Occipital lobe (tissue), 2 donors: Measurements from ENCODE around the genes ZNF786, ZNF777 and REPIN1.

- RAMPAGE, long total RNA = no peak
Observed at GRCh38 chr7:147833657-147833856, 757.0 kb upstream of the C7orf33 start.

DNA sequence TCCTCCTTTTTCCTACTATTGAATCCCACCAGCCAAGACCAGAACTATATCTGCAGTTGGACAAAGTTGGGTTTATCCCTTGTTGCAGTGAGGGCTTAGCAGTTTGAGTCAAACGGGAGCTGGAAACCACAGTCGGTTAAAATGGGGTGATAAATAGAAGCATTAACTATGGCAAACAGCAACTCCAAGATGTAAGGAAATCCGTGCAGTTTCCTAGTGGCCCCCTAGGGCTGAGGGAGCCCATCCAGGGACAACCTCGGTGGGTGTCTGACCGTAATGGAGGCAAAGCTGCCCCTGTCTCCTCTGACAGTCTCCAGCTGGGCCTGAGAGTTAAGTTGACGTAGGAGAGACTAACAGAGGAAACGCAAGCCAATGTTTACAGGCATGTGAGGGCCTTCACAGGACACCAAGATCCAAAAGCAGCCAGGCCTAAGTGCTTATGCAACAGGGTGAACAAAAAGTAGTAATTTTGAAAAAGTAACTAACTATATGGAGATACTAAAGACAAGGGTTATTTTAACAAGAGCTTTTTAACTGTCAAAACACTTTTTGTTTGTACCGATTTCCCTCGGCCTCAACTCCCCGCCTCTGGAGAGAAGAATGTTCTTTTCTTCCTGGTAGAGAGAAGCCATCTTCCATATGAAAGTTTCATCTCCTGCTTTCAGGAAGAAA, 330.0 kb upstream of the C7orf33 start:
- RAMPAGE, long total RNA = no peak

GRCh38 chr7:149090108-149090971, at the start of gene ZNF786:
Gene ZNF786, minus strand, starts transcription at chr7:149090718.
- RAMPAGE, long total RNA = start-site peak on the plus strand at chr7:149090857-149090900, 19 and 20 reads in 2 replicates

DNA sequence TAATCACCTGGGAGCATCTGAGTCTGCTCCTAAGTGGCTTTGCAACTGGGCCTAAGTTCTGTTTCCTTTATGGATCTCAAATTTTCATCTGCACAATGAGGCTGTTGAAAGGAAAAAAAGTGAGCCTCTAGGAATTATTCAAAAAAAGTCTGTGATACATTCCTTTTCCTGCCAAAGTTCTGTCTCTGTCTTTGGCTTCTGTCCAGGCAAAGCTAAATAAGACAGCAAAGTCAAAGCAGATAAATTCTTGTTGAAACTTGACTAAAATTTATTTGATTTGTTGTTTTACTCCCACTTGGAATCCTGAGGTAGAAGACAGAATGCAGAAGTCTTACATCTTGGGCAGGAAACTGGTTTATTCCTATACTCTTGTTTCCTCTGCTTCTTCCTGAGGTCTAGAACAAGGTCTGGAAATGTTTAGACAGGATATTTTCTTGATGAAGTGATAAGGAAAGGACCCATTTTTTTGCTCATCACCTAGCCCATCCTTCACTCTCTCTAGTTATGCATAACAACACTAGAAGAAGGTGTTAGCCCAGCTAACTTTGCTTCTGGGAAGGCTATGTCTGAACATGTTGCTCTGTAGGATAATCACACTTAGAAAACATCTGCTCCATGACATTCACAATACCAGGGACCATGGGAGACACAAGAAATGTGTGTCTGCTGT, 14.2 kb upstream of the ZNF282 start:
- RAMPAGE, long total RNA = no peak

DNA sequence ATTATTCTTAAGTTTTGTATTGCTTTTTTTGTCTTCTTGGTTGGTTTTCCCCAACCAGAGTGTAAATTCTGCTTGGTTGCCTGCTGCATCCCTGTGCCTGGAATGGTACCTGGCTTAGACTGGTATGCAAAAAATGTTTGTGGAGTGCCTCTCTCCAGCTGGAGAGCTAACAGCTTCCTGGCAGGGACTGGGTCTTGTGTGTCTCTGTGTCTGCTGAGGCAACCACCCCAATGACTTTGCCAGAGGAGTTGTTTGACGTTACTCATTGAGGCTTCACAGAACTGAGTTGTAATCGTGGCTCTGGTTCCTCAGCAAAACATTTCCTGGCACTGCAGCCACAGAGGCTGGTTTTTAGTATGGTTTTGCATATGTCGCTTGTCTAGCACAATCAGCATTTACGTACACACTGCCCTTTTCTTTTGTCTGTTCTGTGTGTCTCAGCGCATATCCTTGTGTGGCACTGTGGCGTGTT, 7.4 kb downstream of the ZNF282 start:
- RAMPAGE, long total RNA = no peak

DNA sequence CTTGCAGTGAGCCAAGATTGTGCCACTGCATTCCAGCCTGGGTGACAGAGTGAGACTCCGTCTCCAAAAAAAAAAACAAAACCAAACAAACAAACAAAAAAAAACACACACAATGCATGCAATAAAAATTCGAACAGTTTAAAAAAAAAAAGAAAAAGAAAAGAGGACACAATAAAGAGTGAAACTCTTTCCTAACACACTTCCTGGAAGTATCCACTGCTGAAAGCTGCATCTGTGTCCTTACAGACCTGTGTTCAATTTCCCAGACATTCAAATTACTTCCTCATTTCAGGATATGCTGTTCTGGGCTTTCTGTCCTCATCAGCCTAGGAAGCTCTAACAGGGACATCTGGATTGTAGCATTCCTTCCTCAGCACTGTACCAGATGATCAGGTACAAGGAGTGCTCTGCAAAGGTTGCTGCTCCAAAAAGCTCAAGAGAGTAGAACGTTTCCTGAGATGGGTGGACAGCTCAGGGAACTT, 10.8 kb upstream of the ZNF212 start:
- RAMPAGE, long total RNA = no peak

GRCh38 chr7:149310056-149310282, 48.0 kb downstream of the ZNF783 start:
- RAMPAGE, long total RNA = no peak

GRCh38 chr7:149460491-149461265, at the start of gene ZNF777:
Gene ZNF777, minus strand, starts transcription at chr7:149461062.
- RAMPAGE, long total RNA = no peak

DNA sequence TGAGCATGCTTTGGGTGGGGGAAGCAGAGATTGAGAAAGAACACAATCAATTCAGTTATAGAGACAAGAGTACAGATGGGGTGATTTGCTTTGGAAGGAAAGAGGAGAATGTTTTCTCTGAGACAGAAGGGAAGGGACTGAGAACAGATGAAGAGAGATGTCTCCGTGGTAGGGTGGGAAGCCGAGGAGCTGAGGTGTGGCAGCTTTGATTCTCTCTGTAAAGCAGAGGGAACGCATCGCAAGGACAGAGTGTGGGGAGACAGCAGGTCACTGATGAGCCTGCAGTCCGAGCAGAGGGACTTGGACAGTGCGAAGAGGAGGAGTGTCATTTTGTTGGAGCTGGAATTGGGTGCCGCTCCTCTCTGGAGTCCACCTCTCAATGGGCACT, 63.9 kb upstream of the ZNF746 start:
- RAMPAGE, long total RNA = no peak

GRCh38 chr7:149605956-149607020, 108.5 kb upstream of the KRBA1 start:
- RAMPAGE, long total RNA = no peak

- RAMPAGE, long total RNA = no peak
Observed at GRCh38 chr7:149624421-149625301, 90.1 kb upstream of the KRBA1 start.

DNA sequence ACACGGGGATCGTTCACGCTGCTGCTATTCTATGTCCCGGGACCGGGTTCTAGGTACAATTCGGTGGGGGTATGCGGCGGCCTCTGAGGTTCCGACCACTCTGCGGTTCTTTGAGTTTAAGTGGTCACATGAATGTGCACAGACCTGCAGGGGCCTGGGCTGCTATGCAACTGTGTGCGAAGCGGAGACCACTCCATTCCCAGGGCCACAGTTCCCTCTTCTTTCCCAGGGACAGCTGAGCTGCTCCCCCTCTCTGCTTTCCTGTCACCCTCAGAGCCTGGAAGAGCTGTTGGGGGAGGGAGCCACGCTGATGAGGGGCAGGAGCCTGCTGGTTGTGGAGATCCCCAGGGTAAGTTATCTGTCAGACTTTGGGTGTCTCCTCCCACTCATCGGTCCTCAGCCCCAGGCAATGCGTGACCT, 5.0 kb downstream of the KRBA1 start:
- RAMPAGE, long total RNA = no peak

- RAMPAGE, long total RNA = no peak
Observed at GRCh38 chr7:149774816-149775171, 1.4 kb upstream of the ZNF467 start.

GRCh38 chr7:149775985-149776970, 2.9 kb upstream of the ZNF467 start:
- RAMPAGE, long total RNA = no peak

DNA sequence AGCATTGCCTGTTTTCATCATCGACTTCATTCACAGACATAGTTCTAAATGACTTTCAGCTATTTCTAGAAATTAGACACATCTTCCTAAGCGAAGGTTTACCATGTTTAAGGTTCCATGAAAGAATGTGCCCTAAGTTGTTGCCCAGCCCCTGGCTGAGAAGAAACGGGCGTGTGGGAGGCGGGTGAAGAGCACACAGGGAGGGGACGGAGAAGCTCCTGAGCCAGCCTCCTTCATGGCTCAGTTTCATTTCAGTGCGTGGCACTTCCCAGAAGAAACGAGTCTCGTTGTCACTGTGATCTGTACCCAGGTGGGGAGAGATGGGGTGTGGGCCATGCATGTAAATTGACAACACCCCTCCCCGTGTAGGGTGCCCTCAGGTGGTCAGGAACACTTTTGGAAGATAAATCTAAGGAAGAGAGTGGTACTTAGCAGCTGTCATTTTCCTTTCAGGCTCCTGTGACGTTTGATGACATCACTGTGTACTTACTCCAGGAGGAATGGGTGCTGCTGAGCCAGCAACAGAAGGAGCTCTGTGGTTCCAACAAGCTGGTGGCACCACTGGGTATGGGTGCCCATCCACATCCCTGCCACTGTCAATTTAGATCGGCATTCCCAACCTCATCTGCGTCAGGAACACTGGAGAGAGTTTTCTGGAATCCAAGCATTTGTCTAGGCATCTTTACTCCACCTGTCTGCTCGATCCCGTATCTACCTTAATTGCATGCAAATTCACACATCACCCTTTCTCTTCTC, 6.2 kb downstream of the ZNF862 start:
- RAMPAGE, long total RNA = no peak

DNA sequence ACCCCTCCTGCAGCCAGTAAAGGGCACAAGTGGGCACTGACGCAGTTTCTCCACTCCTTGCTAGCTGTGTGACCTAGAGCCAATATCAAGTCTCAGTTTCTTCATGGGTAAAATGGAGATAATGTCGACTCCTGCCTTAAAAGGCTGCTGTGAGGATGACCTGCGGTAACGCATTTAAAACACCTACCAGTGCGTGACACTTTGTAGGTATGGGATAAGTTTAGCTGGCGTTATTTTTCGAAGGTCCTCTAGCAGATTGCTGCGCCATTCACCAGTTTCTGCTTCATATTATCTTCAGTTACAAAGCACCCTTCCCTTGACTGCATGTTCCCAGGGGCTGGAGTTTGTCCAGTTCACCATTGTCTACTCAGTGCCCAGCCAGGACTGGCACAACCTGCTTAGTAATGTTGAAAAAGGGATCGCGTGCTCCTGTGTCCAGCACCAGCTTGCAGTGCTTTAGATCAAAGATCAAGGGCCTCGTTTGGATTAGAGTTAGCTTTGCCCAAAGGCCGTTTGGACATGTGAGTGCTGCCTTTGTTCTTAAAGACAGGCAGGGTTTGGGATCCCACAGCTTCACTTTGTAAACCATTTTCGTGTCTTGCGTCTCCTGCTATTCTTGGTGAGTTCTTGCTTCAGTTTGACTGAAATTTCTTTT, 773 bp downstream of the ATP6V0E2 start:
- RAMPAGE, long total RNA = no peak

GRCh38 chr7:150234834-150235345, 88.3 kb upstream of the LRRC61 start:
- RAMPAGE, long total RNA = no peak

- RAMPAGE, long total RNA = no peak
Observed at GRCh38 chr7:150321961-150322811, 969 bp upstream of the LRRC61 start.

DNA sequence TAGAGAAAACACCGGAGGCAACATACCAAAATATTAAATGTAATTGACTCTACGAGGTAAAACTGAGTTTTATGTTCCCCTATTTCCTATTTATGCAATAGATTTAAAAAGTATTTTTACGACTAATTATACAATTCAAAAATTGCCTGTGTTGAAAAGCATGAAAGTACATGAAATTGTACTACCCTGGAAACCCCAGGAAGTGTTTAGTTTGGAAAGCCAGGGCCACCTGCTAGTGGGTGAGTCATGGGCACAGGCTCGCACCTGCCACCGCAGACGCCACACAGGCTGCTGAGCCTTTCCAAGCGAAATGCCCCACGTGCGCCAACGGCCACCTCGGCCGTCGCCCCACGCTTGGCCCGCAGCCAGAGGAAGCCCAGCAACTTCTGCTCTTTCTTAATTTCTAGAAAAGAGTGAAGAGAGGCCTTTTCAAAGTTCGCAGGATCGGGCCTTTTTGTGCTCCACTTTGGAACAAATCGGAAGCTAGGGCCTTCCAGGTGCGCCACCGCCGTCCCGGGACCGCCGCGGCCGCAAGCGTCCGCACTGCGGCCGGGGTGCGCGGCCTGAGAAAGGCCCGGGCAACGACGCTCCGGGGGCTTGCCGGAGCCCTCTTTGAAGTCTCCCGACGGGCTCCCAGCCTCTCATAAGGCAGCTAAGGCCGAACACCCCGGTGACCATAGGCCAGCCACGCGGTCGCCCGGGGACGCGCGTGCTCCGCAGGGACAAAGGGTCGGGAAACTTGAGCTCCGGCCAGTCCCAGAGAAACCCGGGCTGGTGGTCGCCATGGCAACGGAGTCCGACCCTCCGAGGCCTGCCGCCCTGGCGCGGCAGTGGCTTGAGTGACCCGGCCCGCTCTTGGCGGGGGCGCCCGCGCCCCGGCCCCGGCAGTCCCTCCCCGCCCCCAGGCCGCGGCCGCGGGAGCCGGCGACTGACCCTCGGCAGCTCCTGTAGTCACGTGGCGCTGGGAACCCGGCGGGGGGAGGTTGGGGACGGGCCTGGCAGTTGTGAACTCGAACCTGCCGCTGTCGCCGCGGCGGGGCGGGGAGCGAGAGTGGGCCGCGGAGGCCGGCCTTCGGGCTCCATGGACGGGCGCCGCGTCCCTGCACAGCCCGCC, at the start of gene REPIN1:
Gene REPIN1, plus strand, starts transcription at position 1,001 of the 1,114 bp plus-strand sequence.
- RAMPAGE, long total RNA = no peak

DNA sequence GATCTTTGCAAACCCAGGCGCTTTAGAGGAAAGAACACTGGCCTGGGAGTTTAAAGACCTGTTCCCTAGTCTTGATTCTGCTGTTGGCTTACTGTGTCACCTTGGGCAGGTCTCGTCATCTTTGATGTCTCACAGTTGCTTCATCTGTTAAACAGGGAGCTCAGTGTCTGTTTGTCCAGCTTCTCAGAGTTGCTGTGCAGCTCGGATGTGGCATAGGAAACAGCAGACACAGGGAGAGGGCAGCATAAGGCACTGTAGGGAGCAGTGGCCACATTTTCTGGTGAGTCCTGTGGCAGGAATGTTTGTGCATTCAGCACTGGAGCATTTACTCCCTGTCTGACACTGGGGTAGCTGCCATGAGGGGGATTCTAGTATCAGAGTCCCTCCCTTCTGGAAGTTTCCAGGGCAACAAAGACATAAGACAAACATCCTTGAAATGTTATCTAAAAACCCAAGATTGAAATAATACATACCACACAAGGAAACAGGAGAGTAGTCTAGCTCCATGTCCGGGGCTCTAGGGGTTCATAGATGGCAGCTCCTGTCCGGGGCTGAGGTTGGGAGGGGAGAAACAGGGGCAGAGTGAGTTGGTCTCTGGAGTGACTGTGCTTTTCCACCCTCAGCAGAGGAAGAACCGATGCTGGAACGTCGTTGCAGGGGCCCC, 2.1 kb downstream of the REPIN1 start:
- RAMPAGE, long total RNA = no peak